ENCODE measurements around a stretch of chr14.

DNA sequence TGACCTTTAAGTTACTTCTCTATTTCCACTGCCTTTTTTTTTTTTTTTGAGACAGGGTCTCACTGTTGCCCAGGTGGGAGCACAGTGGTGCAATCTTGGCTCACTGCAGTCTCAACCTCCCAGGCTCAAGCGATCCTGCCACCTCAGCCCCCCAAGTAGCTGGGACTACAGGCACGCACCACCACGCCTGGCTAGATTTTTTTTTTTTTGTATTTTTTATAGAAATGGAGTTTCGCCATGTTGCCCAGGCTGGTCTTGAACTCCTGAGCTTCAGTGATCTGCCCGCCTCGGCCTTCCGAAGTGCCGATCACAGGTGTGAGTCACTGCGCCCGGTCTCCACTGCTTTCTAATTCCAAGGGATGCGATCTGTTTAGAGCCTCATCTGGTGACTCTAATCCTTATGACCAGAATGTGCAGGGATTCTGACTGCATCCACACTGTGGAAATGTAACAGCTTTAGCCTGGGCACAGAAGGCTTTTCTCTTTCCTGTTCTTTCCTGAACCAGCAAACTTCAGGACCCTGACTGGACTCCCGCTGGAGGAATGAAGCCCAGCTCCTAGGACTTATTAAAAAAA is 34.1 kb downstream of the UBR7 start:
- RAMPAGE, long total RNA: no peak
- RRBS: no CpG with 5 or more reads among the region's 12 CpGs

GRCh38 chr14:93329849-93330911 is 2.7 kb downstream of the BTBD7 start:
- RAMPAGE, long total RNA: no peak
- RRBS: no CpG with 5 or more reads among the region's 7 CpGs

DNA sequence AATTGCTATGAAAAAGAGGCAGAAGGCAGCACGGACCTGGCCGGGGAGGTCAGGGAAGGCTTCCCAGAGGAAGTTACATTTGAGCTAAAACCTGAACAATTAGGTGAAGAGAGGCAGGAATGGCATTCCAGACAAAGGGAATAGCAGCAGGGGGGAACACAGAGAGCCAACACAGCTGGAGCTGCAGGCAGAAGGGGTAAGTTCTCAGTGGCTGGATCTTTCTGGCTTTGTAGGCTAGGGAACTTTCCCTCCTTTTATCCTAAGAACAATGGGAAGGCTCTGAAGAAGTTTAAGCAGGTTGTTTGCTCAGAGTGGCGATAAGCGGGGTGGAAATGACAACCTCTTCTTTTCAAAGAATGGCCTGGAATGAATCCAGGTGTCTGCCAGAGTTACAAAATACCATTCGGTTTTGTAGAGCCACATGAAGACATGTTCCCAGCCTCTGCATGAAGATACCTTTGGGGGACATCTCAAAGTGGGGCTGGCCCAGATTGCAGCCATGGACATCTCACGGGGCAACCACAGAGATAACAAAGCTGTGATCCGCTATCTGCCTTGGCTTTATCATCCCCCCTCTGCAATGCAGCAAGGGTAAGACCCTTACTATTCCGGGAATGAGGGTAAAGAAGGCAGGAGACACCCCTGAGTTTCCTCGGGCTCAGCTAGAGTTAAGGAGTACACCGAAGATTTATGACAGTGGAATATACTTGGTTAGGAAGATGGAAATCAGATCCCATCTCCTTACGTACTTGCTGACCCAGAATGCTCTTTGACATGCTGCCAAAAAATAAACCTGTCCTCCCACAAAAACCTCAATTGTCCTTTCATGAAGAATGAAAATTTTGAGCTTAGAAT is 99.8 kb downstream of the PRIMA1 start:
- RAMPAGE, long total RNA: no peak
- RRBS: no CpG with 5 or more reads among the region's 11 CpGs

DNA sequence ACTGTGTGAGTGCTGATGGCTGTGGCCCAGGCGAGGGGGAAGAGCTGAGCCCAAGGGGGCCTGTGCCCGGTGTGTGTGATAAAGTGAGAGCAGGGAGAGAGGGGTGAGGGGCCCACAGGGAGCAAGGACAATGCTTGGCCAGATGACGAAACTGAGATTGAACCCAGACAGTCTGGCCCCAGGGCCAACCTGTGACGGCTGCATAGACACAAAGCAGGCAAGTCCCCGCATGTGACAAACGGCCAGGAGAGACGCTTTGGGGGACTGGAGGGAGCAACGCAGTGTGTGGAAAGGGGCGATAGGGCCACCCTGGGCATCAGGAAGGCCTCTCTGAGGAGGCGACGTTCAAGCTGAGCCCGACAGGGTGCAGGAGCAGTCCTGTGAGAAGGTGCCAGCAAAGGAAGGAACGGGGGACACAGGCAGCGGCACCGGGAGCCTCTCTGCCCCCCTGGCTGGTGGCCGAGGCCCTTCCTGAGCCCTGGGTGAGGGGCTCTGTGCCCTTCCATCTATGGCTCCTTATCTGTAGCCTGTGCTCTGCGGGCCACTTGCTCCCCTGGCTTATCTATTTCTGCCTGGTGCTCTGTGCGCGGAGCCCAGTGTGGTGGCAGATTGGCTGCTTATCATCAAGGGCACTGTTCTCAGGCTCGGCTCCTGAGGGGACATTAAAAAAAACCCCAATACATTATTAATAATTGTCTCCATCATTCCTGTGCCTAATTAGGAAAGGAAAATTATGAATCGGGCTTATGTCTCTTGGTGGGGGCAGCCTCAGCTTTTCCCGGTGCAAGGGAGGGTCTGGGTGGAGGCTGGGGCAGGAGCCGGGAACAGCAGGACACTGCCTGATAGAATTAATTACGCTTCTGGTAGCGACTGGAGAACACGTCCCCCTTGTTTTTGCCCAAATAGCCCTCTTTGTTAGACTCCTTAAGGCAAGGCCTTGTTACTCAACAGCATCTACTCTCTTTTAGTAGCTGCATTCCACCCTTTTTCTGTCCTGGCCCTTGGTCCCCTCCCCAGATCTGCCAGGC is 39.8 kb downstream of the PRIMA1 start:
- RAMPAGE, long total RNA: no peak
- RRBS: no CpG with 5 or more reads among the region's 26 CpGs

GRCh38 chr14:93939294-93940056 is 12.3 kb downstream of the FAM181A start:
- RAMPAGE, long total RNA: no peak
- RRBS: 2% methylated on average over 18 of the region's 82 CpGs

GRCh38 chr14:93986745-93987360 is 10.2 kb upstream of the CCDC197 start:
- RAMPAGE, long total RNA: no peak
- RRBS: no CpG with 5 or more reads among the region's 12 CpGs

DNA sequence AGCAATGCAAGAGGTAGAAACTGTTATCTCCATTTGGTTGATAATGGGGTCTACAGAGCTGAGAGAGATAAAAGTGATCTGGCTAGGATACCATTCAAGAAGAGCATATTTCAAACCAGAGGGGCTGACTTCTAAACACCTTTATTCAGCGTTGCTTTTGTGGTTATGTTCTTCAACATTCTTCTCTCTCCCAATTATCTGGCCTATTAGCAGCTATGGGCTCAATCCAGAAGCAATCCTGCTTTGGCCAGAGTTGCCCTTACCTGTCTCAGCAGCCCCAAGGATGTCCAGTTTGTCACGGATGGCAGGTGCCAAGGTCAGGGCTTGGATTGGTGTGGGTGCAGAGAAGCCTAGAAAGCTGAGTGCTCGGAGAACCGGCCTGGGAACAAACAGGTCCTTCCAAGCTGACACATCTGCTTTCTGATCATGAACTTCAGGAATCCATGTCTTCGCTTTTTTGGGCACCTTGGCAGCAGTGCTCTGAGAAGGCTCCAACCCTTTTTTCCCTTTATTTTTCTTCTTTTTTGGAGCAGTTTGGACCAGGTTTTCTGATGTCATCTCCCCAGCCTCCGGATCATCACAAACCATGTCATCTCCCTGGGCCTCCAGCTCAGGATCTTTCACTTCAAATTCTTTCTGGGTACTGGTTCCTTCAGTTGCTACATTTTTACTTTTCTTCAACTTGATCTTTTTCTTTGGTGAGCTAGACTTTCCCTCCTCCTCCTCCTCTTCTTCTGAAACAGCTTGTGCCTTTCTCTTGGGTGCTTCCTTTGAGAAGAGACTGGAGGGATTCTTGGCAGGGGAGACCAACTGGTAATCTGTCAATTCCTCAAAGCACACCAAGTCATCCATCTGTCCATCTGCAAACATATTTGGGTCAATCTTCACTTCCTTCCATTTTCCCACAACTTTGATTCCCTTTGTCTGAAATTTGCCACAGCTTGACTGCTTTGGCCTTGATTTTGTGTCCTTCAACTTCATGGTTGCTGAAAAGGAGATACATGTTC is 1.9 kb downstream of the DDX24 start:
- RAMPAGE, long total RNA: no peak
- RRBS: no CpG with 5 or more reads among the region's 6 CpGs

- RAMPAGE, long total RNA: no peak
- RRBS: no CpG with 5 or more reads among the region's 9 CpGs
Measured at GRCh38 chr14:94114086-94114865, 15.1 kb downstream of the IFI27L2 start.

- RAMPAGE, long total RNA: no peak
- RRBS: no CpG with 5 or more reads among the region's 15 CpGs
Measured at GRCh38 chr14:94289937-94290756, 2.9 kb downstream of the SERPINA10 start.

- RAMPAGE, long total RNA: no peak
- RRBS: no CpG with 5 or more reads among the region's 5 CpGs
Measured at GRCh38 chr14:94290757-94291103, 2.3 kb downstream of the SERPINA10 start.

DNA sequence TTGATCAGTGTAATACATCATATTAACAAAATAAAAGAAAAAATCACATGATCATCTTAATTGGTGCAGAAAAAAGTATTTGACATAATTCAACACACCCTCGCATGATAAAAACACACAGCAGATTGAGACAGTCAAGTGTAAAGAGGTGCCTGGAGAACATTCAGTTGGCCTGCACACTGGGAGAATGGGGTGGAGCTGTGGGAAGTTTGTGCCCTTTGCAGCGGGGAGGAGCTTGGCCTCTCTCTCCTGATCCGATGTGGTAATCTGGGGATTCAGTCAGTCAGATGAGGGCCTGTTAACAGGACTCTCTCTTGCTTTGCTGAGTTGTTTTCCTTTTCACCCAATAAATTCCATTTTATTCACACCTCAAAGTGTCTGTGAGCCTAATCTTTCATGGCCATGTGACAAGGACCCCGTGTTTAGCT is 5.9 kb downstream of the SERPINA6 start:
- RAMPAGE, long total RNA: no peak
- RRBS: no CpG with 5 or more reads among the region's 4 CpGs

DNA sequence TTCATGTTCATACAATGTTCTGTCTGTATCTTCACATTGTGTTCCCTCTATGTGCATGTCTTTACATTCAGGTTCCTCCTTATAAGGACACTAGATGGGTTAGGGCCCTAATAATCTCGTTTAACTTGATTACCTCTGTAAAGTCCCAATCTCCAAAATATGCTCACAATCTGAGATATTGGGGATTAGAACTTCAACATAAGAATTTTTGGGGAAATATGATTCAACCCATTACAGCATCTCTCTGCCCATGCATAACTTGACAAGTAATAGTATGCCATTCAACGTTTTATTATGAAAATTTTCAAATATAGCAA is 30.6 kb upstream of the SERPINA6 start:
- RAMPAGE, long total RNA: no peak
- RRBS: no CpG with 5 or more reads among the region's 2 CpGs

DNA sequence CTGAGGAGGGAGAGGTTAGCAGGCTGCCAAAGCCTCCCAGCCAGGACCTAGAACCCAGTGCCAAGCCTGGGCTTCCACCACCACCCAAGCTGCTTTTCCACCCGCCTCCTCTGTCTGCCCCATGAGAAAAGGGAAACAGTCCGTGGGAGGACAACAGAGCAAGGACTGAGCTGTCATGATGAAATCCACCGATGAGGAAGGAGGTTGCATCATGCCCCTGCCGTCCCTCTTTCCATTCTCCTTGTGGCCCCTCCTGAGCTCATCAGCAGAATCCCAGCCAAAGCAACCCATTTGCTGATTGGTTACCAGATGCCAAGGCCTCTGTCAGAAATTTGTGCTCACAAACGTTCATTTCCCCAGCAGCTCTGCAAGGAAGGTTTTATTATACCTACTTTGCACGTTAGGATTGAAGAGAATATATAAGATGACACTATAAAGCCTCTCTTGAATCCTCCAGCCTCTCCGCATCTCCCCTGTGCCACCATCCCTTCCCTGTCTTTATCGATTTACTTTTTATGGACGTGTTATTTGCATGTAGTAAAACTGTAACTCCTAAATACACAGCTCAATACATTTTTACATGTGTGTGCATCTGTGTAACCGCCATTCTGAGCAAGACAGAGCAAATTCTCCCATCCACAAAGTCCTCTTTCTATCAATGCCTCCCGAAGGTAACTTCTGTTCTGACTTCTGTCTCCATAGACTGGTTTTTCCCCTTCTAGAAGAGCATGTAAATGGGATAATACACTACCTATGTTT is 6.4 kb upstream of the SERPINA1 start:
- RAMPAGE, long total RNA: no peak
- RRBS: no CpG with 5 or more reads among the region's 11 CpGs

GRCh38 chr14:94572835-94573352 is 8.3 kb upstream of the SERPINA5 start:
- RAMPAGE, long total RNA: no peak
- RRBS: no CpG with 5 or more reads among the region's 7 CpGs

DNA sequence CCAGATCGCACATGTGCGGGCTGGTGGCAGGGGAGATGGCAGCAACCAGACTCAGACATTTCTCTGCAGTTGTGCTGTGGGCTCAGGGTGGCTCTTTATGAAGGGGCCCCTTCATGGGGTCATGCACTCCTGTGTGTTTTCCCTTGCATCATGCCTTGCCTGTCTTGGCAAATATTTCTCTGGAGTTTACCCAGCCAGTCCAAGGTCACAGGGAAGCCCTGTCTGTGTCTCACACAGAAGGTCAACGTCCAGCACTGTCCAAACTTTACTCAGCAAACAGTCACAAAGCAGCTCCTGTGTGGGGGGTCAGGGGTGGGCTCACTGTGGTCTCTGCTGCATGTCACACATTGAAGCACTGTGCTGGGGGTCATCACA is 12.7 kb downstream of the SERPINA5 start:
- RAMPAGE, long total RNA: no peak
- RRBS: no CpG with 5 or more reads among the region's 3 CpGs

DNA sequence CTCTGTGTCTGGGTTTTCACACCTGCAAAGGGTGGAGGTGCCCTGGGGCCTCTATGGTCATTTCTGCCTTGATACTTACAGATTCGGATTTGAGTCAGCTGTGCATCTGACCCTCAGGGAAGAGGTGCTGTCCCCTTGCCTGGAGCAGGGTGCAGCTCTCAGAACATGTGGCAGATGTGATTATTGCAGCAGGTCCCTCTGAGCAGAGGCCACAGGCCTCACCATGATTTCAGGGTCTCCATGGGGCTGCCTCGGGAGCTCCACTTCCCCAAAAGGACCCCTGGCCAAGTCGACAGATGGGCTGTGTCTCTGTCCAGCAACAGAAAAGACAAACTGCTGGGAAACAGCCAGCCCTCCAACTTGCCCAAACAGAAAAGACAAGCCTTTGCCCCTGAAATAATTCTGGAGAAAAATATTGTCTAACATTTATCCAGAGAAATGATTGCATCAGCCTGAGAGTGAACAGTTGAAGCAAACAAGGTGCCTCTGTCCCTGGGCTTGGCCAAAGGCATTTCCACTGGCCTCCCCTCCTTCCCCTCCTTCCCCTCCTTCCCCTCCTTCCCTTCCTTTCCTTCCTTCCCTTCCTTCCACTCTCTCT is 543 bp downstream of the SERPINA3 start:
- RAMPAGE, long total RNA: no peak
- RRBS: no CpG with 5 or more reads among the region's 3 CpGs

DNA sequence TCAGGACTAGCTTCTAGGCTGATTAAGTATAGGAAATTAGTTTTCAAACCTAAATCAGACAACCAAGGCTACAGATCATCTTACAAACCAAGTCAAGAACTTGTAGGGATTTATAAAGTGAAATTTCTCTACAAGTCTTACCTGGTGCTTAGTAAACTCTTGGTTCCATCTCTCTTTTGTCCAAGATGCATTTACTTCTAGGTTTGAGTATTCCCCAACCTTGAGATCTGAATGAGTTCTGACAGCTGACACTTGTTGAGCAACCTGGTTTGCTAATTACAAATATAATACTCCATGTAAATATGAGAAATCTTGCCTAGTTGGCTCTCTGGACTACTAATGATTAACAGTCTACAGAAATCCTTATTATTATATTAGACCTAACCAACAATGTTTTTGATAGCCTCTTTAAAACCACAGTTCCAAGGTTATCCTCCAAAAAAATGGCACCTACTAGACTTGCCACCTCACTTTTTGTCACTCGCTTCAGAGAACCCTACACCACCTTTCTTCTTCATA is 25.9 kb downstream of the DICER1 start:
- RAMPAGE, long total RNA: no peak
- RRBS: no CpG with 5 or more reads among the region's 1 CpG

DNA sequence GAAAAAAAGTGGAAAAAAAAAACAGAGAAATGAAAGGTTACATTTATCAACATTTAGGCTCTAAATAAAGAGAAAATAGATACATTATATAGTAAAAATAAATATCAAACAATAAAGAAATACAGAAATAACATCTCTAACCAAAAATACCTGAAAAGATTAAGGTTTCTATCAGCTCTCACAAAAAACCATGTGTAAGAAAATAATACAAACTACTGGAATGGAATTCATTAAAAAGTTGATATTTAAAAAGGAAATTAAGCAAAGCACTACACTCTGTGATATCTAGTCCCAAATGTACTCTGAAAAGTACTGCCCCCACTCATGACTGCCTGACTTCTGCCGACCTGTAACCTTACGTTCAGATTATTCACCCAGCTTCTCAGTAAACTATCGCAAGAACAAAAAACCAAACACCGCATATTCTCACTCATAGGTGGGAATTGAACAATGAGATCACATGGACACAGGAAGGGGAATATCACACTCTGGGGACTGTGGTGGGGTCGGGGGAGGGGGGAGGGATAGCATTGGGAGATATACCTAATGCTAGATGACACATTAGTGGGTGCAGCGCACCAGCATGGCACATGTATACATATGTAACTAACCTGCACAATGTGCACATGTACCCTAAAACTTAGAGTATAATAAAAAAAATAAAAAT is 18.9 kb downstream of the DICER1 start:
- RAMPAGE, long total RNA: no peak
- RRBS: no CpG with 5 or more reads among the region's 6 CpGs

DNA sequence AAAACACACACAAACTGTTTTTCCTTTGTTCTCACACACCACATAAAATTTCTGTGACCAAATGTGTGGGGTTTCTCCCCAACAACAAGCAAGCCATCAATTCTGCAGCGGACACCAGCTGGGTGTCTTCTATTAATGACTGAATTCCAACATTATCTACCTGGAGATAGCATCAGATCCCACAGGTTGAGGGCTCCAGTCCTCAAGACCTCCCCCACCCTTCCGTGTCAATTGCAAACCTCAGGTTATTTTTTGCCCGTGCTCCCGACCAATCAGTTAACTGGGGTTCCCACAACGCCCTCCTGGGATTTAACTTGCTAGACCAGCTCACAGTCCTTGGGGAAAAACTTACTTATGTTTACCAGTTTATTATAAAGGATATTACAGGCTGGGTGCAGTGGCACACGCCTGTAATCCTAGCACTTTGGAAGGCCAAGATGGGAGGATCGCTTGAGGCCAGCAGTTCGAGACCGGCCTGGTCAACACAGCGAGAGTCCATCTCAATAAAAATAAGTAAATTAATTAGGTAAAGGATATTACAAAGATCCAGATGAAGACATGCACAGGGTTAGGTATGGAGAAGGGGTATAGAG is 9.7 kb downstream of the DICER1 start:
- RAMPAGE, long total RNA: no peak
- RRBS: no CpG with 5 or more reads among the region's 10 CpGs

DNA sequence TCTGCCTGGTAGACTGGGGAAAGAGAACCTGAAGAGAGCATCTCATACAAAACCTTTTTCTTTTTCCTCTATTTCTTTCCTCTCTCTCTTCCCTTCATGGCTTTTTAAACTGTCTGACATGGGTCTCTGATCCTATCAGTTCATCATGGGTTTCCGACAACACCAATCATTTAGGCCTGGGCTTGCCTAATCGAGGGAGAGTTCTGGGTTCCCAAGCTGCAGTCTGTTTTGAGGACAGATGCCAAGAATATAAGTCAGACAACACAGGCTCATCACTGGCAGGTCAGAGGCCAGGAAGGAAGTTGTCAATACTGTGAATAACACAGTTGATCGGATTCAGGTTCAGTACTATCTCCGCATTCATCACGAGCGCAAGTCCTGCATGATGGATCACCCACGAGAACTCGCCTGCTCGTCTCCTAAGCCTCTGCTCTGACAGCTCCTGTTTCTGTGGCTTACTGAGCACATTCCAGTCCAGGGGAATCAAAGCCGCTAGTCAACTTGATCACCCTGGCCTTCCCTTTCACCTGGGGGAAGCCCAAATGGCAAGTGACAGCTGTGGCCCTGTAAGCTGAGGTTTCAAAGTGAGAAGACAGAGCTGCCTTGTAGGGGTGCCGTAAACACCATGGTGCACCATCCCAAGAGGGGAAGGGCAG is 60.0 kb upstream of the DICER1 start:
- RAMPAGE, long total RNA: no peak
- RRBS: no CpG with 5 or more reads among the region's 11 CpGs

Data from hepatocyte (in vitro differentiated cells and primary cell).